Metastatic Lung Carcinoma in the Adrenal Gland (tissue), 1 donor: ENCODE data around the genes ECSCR, SMIM33, IGIP and CYSTM1.

DNA sequence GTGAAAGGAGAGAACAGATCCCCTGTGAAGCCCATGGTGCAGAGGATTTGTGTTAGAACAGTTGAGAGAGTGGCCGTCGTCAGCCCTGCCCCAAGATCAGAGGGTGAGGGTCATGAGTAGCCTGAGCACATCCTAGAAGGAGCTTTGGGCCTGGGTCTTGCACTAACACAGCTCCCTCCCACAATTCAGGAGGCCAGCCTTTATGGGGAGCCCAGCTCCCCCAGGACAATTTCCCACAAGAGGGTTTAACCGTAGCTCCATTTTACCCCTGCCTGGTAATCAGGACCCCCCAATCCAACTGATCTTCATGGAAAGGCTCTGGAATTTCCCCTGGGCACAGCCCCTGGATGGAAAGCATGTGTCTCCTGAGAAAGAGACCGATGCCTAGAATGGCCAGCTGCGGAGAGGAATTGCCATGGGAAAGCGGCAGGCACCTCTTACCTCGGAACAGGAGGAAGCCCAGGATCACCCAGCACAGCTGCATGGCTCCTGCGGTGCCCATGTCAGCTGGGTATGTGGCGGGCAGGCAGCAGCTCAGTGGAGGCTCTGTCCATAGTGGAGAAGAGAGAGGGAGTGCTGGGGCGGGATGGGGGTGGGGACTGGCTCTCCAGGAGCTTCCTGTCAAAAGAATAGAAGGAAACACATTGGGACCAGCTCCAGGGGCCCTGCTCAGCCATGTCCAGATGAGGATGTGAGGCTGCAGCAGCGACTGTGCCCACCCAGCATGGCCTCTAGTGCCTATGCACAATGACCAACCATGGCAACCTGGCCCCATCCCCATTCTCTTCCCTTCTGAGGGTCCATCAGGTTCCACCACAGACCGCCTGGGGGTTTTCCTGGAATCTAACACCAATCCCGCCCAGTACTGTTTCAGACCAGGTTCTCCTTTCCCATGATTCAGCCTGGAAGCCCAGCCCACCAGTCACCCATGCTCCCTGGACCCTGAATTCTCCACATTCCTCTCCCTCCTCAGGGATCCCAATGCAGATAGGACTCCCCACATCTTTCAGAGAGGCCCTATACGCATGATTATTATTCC is at the start of gene ECSCR:
TSS of gene ECSCR (minus strand) at position 575 of the 1,039 bp plus-strand sequence.
- PRO-cap, result no peak

DNA sequence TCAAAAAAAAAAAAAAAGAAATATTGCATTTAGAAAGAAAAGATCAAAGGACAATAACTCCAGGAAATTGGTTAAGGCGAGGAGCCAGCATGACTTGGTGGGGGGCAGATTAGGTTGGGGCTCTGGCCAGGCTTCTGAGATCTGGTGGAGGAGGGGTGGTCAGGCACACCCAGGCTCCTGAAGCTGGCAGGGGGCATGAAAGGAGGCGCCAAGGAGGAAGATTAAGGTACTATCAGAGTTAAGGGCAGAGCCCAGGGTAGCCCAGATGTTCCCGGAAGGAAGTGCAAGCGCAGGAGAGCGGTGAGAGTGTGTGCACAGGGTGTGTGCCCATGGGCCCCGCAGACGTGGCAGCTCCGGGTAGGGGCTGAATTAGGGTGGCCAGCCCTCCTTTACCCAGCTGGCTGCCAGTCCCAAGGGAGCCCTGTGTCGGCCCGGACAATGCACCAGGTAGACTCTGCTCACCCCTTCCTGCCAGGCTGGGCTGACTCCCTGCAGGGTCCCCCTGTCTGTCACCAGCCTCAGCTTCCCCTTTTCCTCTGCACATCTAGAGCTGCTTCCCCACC is at the start of gene SMIM33:
TSS of gene SMIM33 (plus strand) at position 321 of the 563 bp plus-strand sequence.
- PRO-cap, result no peak

GRCh38 chr5:139503812-139504639 is 21.5 kb upstream of the STING1 start:
- PRO-cap, result no peak

GRCh38 chr5:139543253-139543991 is 17.7 kb upstream of the UBE2D2 start:
- PRO-cap, result no peak

- PRO-cap, result unidirectional peak, minus-strand start at chr5:139638595
Measured at GRCh38 chr5:139638105-139639287, 9.7 kb upstream of the CXXC5 start.

DNA sequence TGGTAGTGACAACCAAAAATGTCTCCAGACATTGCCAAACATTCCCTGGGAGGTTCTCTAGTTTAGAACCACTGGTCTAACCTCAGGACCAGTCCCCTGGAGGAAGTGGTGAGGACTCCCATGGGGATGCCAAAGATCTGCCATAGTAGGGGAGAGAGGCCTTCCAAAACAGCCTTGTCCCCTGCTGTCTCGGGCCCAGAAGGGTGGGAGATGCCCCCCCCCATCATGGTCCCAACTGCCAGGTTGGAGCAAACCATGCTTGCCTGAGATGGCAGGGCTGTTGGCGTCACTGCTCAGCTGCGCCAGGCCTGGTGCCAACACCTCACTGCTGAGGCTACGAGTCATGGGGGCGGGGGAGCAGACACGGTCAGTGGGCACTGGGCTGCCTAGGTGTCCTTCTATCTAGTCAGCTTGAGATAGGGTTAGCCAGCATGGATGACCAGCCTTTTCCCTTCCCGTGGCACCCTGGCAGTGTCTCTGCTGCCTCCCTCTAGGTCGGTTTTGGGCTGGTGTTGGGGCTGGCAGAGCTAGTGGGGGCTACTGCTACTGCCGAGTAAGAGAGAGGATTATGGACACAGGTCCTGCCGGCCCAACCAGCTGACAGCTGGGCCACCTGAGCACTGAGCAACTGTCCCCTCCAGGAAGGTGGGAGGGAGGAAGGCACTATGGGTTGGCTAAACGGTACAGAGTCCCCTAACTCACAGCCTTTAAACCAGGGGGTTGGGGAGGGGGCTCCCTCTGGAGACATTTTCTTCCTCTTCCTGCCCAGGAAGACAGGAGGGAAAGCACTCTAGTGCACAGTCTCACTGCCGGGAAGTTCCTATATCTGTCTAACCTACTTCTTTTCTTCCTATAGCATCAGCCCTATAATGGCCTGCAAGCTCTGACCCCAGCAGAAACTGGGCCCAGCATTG is 8.2 kb upstream of the CXXC5 start:
- PRO-cap, result no peak

DNA sequence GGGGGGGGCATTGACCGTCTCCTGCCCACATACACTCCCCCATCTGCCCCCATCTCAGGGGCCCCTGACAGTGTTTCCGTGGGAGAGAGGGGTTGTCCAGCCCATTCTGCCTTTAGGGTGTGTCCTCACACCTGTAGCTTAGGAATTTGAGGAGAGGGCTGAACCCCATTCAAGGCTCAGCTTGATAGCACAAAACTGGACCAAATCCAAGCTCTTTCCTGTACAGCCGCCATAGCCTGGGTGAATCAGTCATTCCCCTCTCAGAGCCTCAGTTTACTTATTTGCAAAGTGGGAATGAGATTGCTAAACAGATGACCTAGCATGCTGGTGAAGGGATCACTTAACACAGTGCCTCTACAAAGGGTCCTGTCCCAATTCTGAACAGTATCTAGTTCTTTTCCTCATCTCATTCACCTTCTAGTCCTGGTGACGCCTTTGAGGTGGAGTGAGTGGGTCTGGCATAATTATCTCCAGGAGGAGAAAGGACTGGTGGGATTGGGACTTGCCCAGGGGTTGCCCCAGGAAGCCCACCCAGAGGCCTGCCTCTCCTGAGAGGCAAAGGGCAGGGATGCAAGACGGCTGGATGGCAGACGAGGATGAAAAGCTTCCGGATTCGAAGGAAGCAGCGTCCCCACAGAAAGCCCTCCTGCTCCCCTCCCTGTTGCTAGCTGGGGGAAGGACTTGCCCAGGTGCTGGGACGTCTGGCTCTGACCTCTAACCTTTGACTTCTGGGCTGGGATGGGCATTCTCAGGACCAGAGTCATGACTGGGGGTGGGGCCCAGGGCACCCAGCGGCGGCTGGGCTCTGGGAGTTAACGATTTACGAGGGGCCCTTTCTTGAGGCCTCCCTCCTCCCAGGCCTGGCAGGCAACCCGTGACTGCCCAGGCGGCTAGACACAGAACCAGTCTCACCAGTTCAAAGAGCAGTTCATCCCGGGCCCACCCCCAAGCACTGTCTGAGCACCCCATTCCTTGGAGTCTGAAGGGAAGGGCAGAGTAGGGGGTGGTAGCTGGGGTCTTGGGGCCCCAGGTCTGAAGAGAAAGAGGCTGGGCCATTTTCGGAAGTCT is 5.5 kb upstream of the CXXC5 start:
- PRO-cap, result bidirectional peak, plus-strand start at position 914 of the sequence, minus-strand start at position 858 of the sequence

GRCh38 chr5:139655595-139656481 is 7.7 kb downstream of the CXXC5 start:
- PRO-cap, result no peak

DNA sequence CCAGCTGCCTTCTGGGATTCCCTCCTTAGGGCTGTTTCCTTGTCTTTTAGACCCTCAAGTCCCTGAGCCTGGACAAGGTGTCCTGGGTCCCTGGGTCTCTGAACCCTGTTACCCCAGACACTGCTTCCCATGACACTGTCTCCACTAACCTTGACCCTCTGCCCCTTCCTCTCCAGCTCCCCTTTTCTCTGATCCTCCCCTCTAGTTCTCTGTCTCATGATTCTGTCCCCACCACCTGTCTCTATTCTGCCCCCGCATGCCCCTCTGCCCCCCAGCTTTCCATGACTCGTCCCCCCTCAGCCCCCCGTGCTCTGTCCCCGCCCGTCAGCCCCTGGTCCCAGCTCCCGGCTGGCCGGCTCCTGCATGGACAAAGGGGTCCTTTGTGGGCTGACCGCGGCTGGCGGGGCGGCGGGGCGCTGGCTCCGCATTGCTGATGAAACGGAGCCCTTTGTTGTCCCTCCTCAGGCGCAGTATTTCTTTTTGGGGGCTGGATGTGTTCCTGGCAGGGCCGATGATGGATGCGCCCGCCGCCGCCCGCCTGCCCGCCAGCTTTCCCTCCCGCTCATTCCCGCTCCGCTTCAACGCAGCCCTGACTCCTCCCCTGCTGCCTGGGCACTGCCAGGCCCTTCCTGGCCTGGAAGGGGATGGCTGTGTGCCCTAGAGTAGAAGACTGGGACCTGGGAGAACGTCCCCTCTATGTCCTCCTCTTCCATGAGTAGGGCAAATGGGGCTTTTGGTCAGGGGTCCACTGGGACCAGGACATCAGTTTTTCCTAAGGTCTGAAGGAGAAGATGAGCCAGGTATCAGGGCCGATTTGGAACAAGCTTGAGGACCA is 28.8 kb downstream of the CXXC5 start:
- PRO-cap, result no peak

DNA sequence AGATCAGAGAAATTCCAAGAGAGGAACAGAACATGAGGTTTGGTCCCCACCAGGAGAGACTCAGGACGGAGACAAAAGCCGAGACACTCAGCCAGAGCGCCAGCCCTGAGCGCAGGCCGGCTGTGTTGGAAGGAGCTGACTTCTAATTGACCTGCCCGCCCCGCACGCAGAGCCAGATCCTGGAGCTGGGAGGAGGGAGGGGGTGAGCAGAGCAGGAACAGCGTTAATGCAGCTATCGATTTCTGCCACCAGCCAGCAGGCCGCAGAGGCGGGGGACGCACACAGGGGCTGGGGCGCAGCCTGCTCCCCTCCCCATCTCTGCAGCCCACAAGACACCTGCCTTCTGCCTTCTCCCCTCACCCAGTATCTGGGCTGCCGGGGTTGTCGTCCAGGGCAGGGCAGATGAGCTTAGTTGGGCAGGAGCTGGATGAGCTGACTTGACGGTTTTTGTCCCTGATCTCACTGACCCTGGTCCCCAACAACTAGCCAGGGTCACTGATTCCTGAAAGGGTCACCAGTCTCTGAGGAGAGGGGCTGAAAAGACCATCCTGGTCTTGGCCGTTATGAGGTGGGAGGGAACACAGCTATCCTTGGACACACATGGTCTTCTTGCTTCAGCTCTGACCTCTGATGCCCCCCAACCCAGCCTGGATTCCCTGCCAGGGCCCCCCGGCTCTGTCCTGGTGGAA is 29.7 kb downstream of the CXXC5 start:
- PRO-cap, result no peak

DNA sequence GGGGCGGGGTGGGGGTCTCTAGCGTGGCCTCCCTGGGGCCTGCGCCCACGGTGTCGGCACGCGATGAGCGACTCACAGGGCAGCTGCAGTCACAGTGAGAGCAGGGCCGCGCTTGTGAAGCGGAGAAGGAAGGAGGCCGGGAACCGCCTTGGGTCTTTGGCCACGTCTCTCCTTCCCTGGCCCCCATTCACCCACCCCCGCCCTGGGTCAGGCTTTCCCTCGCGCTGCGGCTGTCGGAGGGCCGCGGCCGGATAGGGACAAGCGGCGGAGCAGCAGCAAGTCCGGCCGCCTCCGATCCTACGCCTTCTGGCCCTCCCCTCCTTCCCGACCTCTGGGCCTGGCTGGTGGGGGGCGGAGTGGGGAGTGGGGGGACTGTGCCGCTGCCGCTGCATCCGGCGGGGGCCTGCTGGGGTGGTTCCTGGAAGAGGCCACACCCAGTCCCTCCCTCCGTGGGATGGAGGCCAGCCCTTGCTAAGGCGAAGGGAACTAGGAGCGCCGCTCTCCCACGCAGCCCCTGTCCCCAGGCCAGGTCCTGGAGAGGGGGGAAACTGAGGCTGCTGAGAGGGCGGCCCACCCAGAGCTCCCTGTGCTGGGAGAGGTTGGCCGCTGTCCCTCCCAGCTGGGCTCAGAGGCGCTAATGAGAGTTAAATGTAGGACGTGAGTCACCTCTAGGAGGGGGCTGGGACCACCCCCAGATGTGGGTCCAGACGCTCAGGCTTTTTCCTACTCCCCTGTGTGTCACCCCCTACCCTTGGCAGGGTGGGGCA is 49.2 kb downstream of the CXXC5 start:
- PRO-cap, result unidirectional peak, minus-strand start at position 308 of the sequence

GRCh38 chr5:139701020-139701902 is 53.1 kb downstream of the CXXC5 start:
- PRO-cap, result no peak

GRCh38 chr5:139724901-139725618 is 70.5 kb upstream of the PSD2 start:
- PRO-cap, result no peak

DNA sequence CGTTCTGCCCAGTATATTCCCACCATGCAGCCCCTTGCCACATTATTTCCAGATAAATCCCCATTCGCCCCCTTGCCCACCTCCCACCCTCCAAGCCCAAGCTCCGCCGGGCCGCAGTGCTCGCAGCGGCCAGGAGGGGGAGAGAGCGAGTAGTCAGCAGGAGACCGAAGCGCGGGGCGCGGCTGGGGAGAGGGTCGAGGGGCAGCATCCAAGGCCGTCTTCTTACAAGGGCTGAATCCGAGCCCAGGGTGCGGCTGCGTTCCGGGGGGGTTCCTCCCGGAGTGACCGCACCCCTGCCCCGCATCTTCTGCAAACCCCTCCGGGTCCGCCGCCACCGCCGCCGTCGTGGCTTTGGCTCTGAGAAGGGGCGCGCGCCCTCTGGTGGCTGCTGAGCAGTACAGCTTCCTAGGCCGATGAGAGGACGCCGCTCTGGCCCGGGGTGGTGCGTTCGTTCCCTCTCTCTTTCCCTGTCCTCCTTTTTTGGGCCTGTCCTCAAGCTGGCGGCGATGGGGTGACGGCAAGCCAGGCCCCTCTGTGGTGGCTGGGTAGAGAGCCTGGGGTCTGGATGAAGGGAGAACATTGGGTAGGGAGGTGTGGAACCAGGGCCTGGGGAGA is 30.0 kb upstream of the PSD2 start:
- PRO-cap, result no peak

DNA sequence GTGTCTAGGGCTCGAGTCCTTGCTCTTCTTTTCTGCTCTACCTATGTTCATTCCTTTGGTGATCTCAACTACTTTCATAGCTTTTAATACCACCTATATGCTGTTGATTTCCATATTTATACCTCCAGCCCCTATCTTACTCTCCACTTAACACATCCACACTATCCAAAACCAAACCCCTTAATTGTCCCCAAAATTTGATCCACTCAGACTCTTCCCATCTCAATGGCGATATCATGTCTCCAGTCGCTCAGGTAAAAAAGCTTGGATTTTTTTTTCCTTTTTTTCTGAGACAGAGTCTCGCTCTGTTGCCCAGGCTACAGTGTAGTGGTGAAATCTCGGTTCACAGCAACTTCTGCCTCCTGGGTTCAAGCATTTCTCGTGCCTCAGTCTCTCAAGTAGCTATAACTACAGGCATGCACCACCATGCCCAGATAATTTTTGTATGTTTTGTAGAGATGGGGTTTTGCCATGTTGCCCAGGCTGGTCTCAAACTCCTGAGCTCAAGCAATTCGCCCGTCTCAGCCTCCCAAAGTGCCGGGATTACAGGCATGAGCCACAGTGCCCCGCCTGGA is 29.0 kb downstream of the NRG2 start:
- PRO-cap, result no peak

DNA sequence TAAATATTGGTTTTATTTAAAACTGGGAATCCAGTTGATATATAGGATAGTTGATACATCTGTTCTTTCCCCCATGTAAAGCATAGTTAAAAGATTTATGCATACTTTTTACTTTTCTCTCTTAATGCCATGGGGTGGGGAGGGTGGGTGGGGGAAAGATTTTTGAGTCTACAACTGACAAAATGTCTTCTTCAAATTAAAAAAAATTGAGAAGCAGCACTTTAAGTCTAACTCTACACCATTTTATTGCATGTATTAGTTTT is at the start of gene IGIP:
TSS of gene IGIP (plus strand) at position 154 of the 263 bp plus-strand sequence.
- PRO-cap, result no peak

DNA sequence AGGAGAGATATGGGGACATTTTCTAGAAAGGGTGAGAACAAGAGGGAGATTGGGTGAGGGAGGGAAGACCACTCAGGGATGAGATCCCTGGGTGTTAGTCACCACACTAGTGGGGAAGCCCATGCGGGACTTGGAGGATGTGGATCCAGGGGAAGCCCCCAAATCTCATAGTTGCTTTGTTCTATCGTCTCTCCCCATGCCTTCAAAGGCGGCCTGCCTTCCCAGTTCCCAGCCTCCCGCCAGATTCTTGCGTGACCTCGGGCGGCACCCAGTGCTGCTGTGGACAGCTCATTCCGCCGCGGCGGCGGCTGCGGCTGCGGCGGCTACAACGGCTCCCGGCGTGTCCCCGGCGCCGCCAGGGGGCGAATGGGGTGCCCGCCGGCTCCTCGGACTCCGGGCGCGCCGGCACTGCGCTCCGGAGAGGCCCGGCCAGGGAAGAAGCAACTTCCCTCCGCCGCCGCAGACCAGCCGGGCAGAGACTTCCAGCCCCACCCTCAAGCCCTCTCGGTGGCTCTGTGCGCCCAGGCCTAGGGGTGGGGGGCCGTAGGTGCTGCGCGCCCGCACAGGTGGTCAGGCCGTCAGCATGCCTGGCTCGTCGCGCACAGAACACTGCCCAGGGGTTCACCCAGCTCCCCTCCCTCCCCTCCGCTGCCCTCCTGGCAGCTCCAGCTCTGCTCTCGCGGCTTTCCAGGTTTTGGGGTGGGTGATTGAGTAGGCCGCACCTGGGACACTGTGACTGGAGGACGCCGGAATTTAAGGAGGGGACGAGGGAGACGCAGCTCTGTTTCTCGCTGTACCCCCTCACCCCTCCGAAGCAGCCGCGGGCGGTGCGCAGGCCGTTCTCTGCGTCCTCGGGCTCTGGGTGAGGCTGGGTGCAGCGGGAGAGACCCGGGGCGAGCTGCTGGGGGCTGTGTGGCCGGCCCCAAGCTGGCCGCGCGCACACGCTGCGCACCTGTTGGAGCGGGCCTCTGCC is 20.2 kb downstream of the IGIP start:
- PRO-cap, result no peak

DNA sequence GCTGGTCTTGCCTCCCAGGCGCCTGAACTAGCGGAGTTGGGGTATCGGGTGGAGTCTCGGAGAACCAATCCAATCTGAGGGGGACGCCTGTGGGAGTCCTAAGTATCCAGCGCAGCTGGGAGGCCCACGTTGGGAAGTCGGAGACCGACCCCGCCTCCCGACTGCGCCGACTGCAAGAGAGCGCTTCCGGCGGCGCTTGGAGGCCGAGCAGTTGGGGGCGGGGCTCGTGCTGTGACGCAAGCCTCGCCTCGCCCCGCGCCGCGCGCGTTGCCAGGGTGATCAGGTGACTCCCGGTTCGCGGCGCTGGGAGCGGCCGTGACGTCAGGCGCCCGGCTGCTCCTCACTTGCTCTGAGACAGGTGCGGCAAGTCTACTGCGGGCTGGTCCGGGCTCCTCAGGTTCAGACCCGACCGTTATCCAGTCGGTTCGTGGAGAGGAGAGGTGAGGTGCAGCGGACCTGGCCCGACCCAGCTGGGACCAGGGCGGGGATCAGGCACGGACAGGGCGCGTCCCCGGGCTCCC is at the start of gene CYSTM1:
TSS of gene CYSTM1 (plus strand) at position 343 of the 521 bp plus-strand sequence.
- PRO-cap, result bidirectional peak, plus-strand start at position 366 of the sequence, minus-strand start at position 172 of the sequence

DNA sequence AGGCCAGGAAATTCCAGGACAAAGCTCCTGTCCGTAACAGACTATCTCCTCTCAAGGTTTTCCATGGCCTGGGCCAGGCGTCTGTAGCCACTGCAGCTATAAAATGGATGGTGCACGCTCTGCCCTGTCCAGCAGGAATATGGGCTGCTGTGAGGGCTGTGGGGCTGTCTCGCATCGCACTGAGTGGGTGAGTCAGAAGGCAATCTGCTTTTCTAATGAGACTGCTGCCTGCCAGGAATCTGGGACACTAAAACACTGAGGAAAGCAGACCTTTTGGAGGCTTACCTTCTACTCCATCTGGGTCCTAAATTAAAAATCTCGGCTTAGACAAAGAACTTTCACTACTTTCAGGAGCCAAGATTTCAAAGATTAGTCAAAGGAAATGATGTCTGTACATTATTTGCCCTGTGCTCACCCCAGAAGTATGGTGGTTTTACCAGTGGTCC is 56.5 kb downstream of the PFDN1 start:
- PRO-cap, result no peak

DNA sequence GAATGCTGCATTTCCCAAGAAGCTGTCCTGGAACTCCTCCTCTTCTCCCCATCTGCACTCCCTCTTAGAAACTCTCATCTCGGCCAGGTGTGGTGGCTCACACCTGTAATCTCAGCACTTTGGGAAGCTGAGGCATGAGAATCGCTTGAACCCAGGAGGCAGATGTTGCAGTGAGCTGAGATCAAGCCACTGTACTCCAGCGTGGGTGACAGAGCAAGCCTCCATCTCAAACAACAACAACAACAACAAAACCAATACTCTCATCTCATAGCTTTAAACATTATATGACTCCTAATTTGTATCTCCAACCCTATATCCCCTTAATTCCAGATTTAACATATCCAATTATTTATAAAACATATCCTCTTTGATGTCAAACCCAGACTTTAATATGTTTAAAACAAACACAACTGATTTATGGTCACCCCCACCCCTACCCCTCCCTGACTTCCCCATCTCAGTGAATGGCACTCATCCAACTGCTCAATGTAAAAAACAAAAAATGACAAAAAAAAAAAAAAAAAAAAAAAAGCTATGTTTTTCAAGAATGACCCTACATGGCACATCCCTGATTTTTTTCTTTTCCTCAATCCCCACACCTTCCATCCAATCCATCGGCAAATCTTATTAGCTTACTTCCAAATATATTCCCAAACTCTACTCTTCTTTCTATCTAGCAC is 46.6 kb downstream of the PFDN1 start:
- PRO-cap, result no peak